Heart (tissue), 3 donors: ENCODE data around the genes GGN, NCCRP1 and IFNL2.

- RAMPAGE, long total RNA, 2 experiments = no peak in any of the 2 experiments
Measured at GRCh38 chr19:38290407-38291354, 13.4 kb upstream of the C19orf33 start.

DNA sequence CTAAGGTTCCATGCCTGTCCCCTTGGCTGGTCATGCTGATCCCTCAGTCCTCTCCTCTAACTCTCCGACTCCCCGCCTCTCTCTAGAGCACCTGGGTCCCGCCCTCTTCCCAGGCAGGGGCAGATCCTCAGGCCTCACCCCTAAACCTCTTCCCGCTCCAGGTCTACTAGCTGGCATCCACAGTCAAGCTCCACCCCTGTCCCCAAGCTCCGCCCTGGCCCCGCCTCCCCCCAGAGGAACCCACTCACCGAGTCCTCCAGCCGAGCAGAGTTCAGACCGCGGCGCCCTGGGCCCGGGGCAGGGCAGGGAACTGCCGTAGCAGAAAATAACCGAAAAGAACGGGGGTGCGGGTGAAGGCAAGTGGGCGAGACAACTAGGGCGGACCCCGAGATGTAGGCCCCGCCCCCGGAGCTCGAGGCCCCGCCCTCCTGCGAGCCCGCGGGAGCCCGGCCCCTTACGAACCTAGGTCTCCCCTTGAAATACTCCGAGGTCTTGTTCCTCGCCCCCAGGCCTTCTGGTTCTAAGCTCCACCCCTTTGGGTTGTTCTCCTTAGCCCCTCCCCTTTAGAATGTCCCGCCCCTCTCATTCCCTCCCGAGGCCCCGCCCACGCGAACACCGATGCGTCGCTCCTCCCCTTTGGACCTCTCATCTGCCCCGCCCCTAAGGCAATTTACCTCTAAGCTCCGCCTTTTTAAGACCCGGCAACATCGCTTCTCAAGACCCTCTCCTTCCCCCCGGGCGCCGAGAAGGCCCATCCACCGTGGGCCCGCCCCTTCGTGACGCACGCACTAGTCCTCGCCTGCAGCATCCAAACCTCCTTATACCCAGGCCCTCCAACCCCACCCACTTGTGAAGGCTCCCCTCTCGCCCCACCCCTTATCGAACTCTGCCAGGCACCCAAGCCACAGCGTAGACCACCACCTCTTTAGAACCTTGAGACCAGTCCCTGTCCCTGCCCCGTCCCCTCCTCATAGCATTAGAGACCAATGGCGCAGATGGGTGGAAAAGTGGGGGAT, at the start of gene GGN:
Gene GGN, minus strand, starts transcription at position 522 of the 1,016 bp plus-strand sequence.
- RAMPAGE, long total RNA, 2 experiments = no peak in any of the 2 experiments

- RAMPAGE, long total RNA, 2 experiments = no peak in any of the 2 experiments
Measured at GRCh38 chr19:38403539-38403907, 630 bp downstream of the FAM98C start.

DNA sequence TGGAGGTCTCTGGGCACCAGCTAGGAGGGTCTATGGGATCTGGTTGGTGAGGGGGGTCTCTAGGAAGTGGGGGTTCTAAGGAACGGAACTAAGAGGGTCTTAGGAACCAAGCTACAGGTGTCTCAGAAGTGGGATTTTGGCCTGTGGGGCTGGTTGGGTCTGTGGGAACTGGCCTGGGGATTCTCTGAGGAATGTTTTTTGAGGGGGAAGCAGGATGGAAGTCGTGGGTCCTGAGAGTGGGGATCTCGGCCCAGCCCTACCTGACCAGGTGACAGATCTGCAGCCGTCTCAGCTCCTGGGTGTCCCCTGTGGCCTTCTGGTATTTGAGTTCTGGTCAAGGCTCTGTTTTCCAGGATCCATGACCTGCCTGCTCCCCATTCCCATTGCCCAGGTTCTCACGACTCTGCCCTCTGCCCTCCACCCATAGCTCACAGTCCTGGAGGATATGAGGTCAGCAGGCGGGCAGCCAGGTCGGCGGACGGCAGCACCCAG, 5.3 kb downstream of the RASGRP4 start:
- RAMPAGE, long total RNA, 2 experiments = no peak in any of the 2 experiments

- RAMPAGE, long total RNA, 2 experiments = no peak in any of the 2 experiments
Measured at GRCh38 chr19:38452809-38453179, 19.3 kb downstream of the RYR1 start.

GRCh38 chr19:38651000-38651870, 3.8 kb downstream of the ACTN4 start:
- RAMPAGE, long total RNA, 2 experiments = no peak in any of the 2 experiments

GRCh38 chr19:38663795-38664312, 16.4 kb downstream of the ACTN4 start:
- RAMPAGE, long total RNA, 2 experiments = no peak in any of the 2 experiments

GRCh38 chr19:38675456-38675691, 27.9 kb downstream of the ACTN4 start:
- RAMPAGE, long total RNA, 2 experiments = no peak in any of the 2 experiments

GRCh38 chr19:38699635-38700284, 44.5 kb downstream of the CAPN12 start:
- RAMPAGE, long total RNA, 2 experiments = no peak in any of the 2 experiments

GRCh38 chr19:38703768-38704250, 40.5 kb downstream of the CAPN12 start:
- RAMPAGE, long total RNA, 2 experiments = no peak in any of the 2 experiments

GRCh38 chr19:38713704-38714827, 30.2 kb downstream of the CAPN12 start:
- RAMPAGE, long total RNA, 2 experiments = no peak in any of the 2 experiments

- RAMPAGE, long total RNA, 2 experiments = no peak in any of the 2 experiments
Measured at GRCh38 chr19:38799414-38799833, 10.4 kb downstream of the LGALS7B start.

DNA sequence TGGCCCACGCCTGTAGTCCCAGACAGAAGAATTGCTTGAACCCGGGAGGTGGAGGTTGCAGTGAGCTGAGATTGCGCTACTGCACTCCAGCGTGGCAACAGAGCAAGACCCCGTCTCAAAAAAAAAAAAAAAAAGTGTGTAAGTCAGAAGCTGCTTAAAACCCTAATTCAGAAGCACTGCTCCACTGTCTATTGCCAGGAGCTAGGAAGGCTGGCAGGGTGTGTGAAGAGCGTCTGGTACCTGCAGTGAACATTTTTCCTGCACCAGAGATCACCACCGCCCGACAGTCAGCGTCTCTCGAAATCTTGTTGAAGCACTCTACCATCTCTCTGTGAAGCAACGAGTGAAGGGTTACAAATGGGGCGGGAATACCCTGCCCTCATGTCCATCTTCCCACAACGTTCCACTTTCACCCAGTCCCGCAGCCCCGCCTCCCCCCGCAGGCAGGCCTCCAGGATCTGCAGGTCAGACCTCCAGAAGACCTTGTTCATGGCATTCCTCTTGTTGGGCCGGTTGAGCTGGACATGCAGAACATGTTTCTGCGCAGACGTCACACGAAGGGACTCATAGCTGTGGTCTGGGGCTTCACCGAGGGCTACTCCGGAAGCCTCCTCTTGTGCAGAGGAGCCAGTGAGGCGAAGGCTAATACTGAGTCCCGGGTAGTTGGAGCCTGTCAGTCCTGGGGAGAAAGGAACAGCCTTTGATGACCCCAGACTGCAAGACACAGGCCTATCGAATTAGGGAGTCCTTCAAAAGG, 578 bp downstream of the ECH1 start:
- RAMPAGE, long total RNA, 2 experiments = no peak in any of the 2 experiments

- RAMPAGE, long total RNA, 2 experiments = no peak in any of the 2 experiments
Measured at GRCh38 chr19:38862353-38863058, 12.7 kb upstream of the HNRNPL start.

- RAMPAGE, long total RNA, 2 experiments = no peak in any of the 2 experiments
Measured at GRCh38 chr19:38934471-38934893, 3.7 kb downstream of the MRPS12 start.

- RAMPAGE, long total RNA, 2 experiments = no peak in any of the 2 experiments
Measured at GRCh38 chr19:38949478-38950335, 19.0 kb downstream of the MRPS12 start.

GRCh38 chr19:39133543-39134116, 8.0 kb downstream of the PAK4 start:
- RAMPAGE, long total RNA, 2 experiments = no peak in any of the 2 experiments

DNA sequence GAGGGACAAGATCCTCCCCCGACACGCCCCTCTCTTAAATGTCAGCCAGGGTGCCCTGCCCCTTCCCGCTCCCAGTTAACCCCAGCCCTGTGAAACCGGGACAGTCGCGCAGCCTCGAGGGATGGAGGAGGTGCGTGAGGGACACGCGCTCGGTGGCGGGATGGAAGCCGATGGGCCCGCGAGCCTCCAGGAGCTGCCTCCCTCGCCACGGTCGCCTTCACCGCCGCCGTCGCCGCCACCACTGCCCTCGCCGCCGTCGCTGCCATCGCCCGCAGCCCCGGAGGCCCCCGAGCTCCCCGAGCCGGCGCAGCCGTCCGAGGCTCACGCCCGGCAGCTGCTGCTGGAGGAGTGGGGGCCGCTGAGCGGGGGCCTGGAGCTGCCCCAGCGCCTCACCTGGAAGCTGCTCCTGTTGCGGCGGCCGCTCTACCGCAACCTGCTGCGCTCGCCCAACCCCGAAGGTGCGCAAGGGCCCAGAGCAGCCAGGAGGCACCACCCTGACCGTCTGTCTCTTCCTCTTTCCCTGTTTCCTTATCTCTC, at the start of gene NCCRP1:
Gene NCCRP1, plus strand, starts transcription at position 103 of the 537 bp plus-strand sequence.
- RAMPAGE, long total RNA, 2 experiments = no peak in any of the 2 experiments

DNA sequence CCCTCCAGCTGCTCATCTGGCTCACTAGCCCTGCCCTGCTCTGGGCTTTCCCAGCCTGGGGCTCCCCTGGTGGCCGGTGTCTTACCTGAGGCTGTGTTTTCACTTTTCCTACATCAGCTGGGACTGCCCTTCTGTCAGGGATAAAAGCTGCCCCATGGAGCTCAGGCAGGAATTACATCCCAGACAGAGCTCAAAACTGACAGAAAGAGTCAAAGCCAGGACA, at the start of gene IFNL2:
Gene IFNL2, plus strand, starts transcription at position 168 of the 223 bp plus-strand sequence.
- RAMPAGE, long total RNA, 2 experiments = no peak in any of the 2 experiments

DNA sequence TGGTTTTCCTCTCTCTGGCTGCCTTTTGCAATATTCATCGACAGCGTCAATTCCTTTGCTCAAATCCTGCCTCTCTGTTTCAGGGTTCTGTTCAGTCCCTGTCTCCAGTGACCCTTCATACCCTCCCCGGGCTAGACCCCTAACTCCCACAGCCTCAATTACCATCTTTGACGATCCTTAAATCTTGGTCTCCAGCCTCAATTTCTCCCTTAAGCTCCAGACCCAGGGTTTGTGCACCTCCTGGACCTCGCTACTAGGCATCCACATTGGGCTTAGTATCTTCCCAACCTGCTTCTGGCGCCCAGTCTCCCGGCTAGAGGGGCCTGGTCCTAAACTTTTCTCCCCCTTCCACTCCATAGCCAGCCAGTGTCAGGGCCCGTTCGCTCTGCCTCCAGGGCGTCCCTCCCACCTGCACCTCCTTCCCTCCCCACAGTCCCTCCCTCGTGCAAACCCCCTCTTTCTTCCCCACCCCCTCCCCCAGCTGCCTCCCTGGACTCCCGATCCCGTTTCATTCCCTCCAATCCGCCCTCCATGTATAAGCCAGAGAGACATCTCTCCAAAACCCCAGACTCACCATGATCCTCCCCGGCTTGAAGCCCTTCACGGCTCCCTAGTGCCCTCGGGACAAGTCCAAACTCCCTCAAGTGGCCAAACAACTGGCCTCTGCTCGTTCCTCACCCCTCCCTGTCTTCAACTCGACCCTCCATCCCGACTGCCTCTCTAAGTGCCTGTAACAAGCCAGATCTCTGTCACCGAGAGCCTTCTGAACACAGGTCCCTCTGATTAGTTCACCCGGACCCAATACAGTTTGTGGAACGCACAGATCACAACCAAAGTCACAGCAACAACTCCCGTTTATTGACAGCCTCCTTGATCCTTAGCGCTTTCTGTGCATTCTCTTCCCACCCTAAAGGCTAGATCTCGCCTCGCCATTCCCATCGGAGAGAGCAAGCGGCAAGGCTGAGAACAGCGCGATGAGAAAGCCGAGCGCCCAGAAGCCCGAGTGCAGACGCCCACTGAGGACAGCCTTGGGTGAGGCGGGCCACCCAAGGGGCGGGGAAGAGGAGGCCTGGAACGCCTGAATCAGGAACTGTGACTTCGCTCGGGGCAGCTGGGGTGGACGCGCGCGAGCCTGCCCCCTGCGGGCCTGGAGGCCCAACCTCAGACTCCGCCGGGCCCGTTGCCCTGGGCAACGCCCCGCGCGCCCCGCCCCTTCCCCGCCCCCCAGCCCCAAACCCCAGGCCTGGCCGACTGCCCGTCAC, 853 bp upstream of the SAMD4B start:
- RAMPAGE, long total RNA, 2 experiments = start-site peak on the minus strand in 1 of 2 experiments, centred at position 1,059 of the sequence, 8 reads per replicate